Lung (tissue), 4 donors: Measurements from ENCODE around the gene TP53BP2.

DNA sequence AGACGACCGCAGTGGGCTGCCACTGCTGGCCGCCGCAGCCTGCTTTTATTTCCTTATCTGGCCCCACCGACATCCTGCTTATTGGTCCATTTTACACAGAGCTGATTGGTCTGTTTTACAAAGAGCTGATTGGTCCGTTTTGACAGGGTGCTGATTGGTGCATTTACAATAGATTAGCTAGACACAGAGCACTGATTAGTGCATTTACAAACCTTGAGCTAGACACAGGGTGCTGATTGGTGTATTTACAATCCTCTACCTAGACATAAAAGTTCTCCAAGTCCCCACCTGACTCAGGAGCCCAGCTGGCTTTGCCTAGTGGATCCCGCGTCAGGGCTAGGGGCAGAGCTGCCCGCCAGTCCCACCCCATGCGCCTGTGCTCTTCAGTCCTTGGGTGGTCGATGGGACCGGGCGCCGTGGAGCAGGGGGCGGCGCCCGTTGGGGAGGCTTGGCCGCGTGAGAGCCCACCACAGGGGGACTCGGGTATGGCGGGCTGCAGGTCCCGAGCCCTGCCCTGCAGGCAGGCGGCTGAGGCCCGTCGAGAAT lies 26.4 kb downstream of the TLR5 start:
- PRO-cap, result no peak
- RAMPAGE, long total RNA, result no peak
- RRBS, result no CpG with 5 or more reads among the region's 25 CpGs

DNA sequence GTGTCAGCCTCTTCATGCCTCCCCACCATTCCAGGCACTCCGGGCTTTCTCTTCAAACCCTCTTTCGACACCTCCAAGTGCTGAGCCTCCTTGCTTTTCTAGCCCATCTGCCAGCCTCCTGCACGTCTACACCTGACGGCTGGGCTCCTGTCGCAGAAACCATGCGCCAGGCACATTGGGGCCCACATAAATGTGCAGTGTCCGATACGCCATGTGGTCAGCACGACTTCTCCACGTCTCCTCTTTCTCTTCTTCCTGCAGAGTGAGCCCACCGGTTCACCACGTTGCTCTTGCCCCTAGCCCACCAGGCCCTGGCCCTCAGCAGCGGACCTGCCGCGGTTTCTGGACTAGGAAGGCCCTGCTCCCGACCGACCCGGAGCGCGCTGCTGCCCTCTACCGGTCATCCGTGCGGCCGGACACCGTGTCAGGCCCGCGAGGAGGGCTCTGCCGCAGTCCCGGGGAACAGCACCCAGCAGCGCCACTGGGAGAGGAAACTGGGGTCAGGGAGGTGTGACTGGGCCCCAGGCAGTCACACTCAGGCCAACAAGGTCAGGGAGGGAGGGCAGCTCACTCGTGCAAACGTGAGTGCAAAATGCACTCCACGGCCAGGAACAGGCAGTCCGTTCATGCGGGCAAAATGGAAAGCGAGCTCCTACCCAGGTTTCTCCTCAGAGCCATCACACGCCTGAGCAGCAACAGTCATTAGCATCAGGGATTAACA lies 13.8 kb downstream of the TLR5 start:
- PRO-cap, result no peak
- RAMPAGE, long total RNA, result no peak
- RRBS, result 5% methylated on average over 11 of the region's 37 CpGs

DNA sequence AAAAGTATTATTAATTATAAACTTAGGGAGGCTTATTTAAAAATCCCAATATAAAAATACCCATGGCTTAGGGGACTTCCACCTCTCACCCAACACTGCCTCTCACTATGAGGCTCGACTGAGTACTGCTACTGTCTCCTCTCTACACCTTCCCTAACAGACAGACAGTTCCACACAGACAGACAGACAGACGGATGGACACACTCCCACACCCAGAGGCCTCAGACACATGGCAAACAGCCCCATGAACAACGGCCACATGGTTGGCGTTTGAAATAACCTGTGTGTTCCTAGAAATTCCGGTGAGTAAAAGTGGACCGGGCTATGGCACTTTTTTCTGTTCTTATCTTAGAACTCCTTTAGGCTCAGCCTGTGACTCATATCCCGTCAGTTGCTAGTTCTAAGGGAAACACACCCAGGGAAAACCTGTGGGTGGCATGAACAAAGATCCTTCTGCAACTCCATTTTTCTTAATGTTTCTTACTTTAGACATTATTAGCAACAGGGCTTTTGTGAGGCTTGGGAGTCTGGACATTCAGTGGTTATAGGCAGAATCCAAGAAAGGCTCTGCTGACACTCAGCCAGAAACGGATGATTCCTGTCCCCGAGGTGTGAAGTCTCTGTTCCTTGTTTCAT lies 90.4 kb upstream of the TLR5 start:
- PRO-cap, result no peak
- RAMPAGE, long total RNA, result no peak
- RRBS, result no CpG with 5 or more reads among the region's 9 CpGs

DNA sequence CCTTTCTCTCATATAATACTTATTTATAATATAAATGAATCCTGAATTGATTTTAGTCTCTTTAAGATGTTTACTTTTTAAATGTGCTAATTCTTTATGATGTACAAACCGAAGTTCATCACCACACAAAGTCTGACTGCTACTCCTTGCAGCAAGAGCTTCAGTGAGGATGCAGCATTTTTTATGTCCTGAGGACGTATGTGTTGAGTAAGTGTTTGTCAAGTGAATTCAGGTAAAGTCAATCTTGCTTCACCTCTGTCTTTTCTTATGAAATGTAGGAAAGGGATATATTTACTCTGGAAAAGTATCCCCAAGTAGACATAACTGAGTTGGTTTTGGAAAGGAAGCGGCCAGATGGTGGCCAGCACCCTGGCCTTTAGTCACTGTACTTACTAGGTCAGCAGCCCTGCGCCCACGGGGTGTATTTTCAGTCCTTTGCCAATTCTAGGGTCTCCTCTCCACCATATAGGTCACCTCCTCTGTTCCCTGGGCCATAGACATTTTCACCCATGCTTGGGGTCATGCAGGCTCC lies 75.2 kb downstream of the SUSD4 start:
- PRO-cap, result no peak
- RAMPAGE, long total RNA, result no peak
- RRBS, result no CpG with 5 or more reads among the region's 5 CpGs

GRCh38 chr1:223400788-223401714 lies 7.8 kb downstream of the CCDC185 start:
- PRO-cap, result no peak
- RAMPAGE, long total RNA, result no peak
- RRBS, result no CpG with 5 or more reads among the region's 36 CpGs

DNA sequence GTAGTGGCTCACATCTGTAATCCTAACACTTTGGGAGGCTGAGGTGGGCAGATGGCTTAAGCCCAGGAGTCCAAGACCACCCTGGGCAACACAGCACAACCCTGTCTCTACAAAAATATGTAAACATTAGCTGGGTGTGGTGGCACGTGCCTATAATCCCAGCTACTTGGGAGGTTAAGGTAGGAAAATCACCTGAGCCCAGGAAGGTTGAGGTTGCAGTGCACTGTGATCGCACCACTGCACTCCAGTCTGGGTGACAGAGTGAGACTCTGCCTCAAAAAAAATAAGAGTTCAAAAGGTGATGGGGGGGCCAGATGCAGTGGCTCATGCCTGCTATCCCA lies 867 bp downstream of the CAPN8 start:
- PRO-cap, result no peak
- RAMPAGE, long total RNA, result no peak
- RRBS, result no CpG with 5 or more reads among the region's 2 CpGs

DNA sequence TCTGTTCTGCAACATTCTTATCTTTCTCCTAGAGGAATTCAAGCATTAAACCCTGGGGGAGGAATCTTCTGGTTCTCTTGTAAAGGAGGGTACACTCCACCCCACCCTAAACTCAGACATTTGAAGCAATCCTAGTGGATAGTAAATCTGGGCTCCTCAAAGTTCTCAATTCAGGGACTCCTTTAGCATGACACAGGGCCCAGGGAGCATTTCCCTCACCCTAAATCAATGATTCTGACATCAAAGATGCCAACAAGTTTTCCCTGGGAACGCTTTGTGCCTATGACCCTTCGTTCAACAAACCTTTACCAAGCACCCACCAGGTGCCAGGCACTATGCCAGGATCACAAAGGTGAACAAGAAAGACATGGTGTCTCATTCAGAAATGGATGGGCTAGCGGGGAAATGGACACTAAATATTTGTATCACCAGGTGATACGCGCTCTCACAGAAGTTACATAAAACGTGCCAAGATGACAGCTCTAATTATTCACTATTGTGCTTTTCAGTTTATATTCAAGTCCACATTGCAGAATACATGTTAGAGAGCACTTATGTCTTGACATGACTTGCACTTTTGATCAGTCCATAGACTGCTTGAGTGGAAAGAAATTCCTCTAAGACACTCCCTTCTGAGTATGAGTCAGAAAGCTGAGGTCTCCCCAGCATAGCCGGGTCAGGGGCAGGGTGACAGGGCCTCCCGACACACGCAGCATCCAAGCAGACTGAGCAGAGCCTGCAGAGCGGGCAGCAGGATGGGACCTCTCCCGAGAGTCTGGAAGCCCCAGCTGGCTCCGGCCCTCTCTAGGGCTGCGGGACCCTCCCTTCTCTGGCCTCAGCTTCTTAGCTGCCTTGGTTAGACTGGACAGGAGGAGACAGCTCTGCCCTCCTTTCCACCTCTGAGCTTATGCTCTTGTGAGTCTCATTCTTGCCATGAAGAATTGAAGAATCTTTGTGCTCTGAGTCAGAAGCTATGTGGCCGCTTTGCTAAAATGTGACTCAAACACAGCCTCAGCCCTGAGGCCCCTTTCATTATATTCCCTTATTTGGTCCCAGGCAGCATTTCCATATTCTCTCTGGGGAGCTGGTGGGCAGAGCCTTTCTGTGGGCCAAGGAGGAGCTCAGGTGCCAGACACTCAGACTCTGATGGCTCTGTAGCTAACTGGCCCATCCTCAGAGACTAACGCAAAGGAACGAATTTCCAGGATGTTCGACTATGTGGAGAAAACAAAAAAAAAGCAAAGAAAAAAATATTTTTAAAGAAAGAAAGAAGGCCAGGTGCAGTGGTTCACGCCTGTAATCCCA lies 11.4 kb upstream of the CAPN2 start:
- PRO-cap, result no peak
- RAMPAGE, long total RNA, result no peak
- RRBS, result no CpG with 5 or more reads among the region's 18 CpGs

DNA sequence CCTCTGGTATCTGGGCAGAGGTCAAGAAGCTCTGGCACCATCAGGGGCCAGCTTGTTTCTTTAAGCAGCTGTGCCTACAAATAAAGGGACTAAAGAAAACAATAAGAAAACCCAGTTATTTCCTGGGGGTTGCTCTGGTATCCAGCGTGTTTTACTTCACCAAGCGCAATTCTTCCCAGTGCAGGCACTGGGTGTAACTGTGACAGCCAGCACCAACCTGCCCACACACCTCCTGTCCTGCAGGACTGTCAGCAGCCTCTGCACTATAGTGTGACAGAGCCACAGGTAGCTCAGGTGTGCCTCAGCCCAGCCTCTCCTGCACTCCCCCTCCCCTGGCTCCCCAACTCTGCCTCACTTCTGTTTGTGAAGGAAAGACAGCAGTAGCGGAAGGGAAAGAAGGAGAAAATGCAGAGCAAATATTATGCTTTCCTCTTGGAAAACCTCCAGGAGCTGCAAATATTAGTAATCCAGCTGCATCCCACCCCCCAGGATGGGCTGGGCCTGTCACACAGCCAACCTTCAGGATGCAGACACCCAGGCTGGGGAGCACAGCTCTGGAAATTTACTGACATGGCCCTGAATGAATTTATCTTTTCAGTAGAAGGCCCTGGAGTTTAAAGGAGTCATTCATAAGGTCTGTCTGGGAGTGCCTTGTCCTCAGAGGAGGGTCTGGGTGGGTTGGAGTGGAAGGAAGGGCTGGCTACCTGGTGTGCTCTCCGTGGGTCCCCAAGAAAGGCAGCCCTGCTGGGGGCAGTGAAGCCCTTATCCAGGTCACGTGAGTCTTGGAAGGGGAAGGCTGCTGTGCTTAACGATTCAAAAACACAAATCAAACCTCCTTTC lies 20.8 kb downstream of the CAPN2 start:
- PRO-cap, result no peak
- RAMPAGE, long total RNA, result no peak
- RRBS, result no CpG with 5 or more reads among the region's 6 CpGs

DNA sequence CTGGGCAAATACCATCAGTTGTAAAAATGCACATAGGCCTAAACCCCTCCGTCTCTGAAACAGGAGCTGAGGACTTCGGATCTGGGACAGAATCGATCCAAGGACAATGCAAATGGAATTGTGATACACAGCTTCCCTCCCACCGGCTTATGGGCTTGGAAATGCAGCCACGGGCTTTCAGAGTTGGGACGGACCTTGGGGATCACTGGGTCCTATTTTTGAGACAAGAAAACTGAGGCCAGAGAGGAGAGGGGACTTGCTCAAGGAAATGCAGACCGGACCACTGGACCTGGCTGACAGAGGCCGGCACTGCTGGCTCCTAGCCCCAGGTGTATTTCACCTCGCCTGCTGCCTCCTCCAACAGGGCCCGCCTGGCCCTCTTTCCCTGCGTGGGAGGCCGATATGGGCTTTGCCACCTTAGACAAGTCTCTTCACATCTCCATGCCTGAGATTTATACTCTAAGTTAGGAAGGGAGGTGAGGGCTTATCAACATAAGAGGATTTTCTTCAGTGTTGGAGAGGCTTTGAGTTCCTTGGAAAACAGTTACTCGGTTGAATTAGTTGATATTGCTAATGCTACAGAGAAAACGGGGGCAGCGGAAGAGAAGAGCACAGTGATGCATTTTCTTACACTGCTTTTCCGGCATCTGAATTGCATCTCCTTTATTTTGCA lies 44.5 kb downstream of the CAPN2 start:
- PRO-cap, result no peak
- RAMPAGE, long total RNA, result no peak
- RRBS, result 83% methylated on average over 1 of the region's 16 CpGs

GRCh38 chr1:223759009-223759620 lies 46.8 kb downstream of the CAPN2 start:
- PRO-cap, result no peak
- RAMPAGE, long total RNA, result no peak
- RRBS, result 94% methylated on average over 5 of the region's 17 CpGs

DNA sequence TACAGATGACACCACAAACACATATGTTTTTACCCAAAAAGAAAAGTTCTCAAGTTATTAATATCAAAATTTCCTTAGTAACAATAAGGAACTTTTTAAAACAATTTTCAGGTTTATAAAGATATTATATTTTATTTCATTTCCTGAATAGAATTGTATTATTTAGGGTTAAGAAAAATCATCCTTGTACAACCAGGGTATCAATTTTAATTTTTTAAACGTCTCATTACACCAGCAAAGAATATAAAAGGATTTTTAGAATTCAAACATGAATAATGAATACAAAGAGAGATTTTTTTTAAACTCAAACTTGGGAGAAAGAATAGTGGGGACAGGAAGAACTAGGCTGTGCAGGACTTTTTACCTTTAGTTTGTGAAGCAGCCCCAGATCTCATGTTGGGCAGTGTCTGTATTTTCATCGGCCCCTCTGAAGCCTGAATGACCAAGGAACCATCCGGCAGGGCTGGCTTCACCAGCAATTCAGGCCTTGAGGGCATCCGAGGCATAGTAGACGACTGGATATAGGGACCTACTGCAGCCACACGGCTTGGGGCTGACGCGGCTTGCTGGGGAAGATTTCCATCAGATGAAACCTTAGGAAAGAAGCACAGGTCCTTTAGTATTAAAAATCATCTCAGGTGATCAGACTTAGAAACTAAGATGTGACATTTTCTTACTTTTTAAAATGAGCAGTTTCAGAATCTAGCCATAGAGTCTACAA lies 43.8 kb downstream of the TP53BP2 start:
- PRO-cap, result no peak
- RAMPAGE, long total RNA, result no peak
- RRBS, result no CpG with 5 or more reads among the region's 8 CpGs

DNA sequence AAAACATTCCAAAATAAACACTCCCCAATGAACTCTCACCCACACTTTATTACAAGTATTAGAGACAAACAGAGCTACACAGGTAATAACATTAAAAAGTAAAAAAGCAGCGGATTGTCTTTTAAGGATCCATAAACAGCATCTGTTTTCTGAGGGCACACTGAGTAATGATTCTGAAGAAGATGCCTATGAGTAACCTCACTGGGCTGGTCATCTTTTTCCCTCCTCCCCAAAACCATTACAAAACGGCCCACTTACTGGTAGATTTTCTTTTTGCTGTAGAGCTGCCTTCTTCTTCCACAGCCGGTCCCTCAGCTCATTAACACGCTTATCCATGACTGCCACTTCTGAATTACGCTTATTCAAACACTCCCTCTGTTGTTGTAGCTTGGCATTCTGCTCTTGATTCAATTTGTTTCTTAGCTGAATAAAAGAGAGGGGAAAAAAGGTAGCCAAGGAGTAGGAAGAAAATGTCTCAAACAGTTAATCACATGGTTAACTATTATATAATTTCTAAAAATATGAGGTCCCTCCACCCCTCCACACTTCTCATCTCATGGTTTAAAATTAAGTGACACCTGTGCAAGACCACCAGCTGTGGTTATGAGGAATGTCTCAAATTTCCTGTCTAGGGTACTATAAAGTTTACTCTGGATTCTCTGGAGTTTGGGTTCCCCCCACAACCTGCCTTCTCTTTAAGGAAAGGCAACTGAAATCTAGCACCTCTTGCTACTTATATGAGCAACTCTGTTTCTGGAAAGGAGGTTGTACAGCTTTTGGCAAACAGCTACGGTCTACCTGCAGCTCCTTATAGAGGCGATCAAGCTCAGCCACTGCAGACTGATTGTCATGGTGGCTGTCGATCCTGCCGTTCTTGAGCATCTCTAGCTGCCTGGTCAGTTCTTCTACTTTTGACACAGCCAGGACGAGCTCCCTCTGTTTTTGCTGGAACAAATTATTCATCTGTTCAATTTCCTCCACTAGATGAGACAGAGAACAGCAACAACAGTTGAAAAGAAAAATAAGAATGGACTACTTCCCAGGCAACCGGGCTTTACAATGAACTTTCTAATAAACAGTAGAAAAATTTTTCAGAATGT lies 42.9 kb downstream of the TP53BP2 start:
- PRO-cap, result no peak
- RAMPAGE, long total RNA, result no peak
- RRBS, result no CpG with 5 or more reads among the region's 11 CpGs

- PRO-cap, result bidirectional peak, plus-strand start at chr1:223846085, minus-strand start at chr1:223845947
- RAMPAGE, long total RNA, result no peak
- RRBS, result 1% methylated on average over 68 of the region's 109 CpGs
Measured at GRCh38 chr1:223845796-223846626, at the start of gene TP53BP2. TP53BP2 (minus strand) TSS chr1:223845947.

GRCh38 chr1:224193504-224194146 lies 10.6 kb downstream of the DEGS1 start:
- PRO-cap, result no peak
- RAMPAGE, long total RNA, result no peak
- RRBS, result no CpG with 5 or more reads among the region's 8 CpGs

DNA sequence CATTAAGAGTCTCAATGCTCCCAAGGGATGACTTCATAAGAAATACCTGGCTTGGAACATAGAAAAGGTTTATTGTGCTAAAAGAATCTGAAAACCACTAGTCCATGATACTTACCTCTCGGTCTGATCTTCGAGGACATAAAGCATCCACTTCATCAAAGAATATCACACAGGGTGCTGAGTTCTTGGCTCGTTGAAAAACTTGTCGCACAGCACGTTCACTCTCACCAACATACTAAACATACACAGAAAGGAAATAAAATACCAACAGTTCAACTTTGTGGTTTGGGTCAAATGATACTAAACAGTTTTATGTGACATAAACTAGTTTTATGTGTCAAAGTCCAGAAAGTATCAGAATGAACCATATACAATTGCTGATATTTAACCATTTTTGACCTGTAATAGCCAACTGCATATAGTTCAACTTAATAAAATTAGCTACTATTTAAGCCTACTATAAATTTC lies 54.7 kb downstream of the NVL start:
- PRO-cap, result no peak
- RAMPAGE, long total RNA, result no peak
- RRBS, result no CpG with 5 or more reads among the region's 5 CpGs

GRCh38 chr1:224387161-224387871 lies 30.6 kb downstream of the CNIH4 start:
- PRO-cap, result no peak
- RAMPAGE, long total RNA, result no peak
- RRBS, result no CpG with 5 or more reads among the region's 7 CpGs

- PRO-cap, result no peak
- RAMPAGE, long total RNA, result no peak
- RRBS, result no CpG with 5 or more reads among the region's 6 CpGs
Measured at GRCh38 chr1:224407996-224409043, 26.3 kb downstream of the WDR26 start.

DNA sequence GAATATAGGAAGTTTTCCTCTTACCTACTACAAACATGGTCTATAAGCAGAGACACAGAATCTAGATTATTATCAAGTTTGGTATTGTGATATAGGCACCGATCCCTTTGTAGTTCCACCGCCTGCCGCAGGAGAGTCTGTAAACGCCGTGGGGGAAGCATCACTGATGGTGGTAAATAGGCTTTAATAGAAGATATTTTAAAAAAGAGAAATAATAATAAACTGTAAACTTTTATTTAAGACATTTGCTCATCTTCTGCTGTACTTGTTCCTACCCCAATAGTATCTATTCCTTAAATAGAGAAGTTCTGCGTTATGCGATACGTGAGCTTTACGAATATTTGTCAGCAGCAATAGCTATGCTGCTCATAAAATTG lies 16.4 kb downstream of the WDR26 start:
- PRO-cap, result no peak
- RAMPAGE, long total RNA, result no peak
- RRBS, result no CpG with 5 or more reads among the region's 9 CpGs

GRCh38 chr1:224427326-224427847 lies 7.2 kb downstream of the WDR26 start:
- PRO-cap, result no peak
- RAMPAGE, long total RNA, result no peak
- RRBS, result no CpG with 5 or more reads among the region's 2 CpGs

GRCh38 chr1:224459015-224459392 lies 24.4 kb upstream of the WDR26 start:
- PRO-cap, result no peak
- RAMPAGE, long total RNA, result no peak
- RRBS, result no CpG with 5 or more reads among the region's 2 CpGs